MCF 10A (cell line): ENCODE measurements around the gene UTS2.

DNA sequence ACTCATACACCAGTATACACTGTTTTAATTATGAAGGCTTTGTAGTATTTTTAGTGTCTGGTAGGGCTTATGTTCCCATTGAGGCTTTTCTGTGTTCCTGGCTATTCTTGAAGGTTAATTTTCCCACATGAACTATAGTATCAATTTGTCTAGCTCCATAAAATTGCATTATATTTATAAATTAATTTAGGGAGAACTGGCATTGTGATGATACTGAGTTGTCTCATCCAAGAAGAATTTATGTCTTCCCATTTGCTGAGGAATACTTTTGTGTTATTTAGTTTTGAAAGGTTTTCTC is 420.8 kb downstream of the CAMTA1 start:
- PRO-cap, result unidirectional peak, plus-strand start at position 85 of the sequence

DNA sequence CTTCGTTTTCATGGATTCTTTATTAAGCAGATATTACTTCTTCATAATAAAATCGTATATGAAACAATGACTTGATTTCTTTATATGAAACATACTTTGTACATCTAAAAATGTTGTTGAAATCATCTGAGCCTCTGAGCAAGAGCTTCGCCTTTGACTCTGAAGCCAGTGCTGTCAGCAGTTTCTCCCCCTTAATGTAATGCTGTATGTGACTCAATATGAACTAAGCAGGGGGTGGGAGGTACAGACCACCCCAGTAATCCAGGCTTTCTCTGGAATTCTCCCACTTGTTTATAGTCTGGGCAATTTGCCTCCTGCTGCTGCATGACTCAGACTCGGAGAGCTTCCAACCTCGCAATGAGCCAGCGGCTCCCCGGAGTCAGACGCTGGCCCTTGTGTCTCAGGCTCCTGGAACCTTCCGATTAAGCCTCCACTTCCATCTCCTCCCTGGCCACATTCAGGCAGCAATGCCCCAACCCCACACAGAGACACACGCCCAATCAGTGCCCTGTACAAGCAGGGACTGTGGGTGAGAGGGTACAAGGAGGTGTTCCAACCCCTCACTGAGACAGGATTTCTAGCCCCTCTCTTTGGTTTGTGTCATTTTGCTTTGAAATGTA is 471.8 kb upstream of the VAMP3 start:
- PRO-cap, result no peak
- RRBS, result no CpG with 5 or more reads among the region's 10 CpGs

DNA sequence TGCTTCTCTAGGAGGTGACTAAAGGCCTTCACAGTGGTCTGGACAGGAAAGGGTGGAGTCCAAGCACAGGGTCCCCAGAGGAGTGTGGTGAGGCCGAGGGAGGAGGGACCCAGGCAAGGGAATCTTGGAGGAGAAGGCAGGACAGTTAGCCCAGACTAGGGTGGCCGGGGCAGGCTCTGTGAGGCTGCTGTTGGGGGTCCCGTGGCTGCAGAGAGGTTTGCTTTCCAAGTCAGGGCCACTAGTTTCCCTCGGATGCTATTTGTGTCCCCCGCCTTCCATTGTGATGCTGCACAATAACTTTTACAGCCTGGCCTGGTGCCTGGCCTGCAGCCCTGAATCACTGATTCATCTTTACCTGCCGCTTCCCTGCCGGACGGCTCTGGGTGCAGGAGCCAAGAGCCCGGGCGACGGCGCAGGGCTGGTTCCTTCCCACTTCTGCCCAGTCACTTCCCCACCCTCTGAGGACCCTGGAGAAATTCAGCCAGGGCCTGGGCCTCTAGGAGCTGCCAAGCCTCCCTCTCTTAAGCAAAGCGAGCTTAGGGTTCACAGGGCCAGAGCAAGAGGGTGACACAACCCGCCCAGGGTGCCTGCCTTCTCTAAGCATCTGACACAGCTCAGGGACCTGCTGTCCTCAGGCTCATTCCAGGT is 381.3 kb upstream of the VAMP3 start:
- PRO-cap, result no peak
- RRBS, result no CpG with 5 or more reads among the region's 14 CpGs

GRCh38 chr1:7509845-7510199 is 261.3 kb upstream of the VAMP3 start:
- PRO-cap, result no peak
- RRBS, result no CpG with 5 or more reads among the region's 9 CpGs

DNA sequence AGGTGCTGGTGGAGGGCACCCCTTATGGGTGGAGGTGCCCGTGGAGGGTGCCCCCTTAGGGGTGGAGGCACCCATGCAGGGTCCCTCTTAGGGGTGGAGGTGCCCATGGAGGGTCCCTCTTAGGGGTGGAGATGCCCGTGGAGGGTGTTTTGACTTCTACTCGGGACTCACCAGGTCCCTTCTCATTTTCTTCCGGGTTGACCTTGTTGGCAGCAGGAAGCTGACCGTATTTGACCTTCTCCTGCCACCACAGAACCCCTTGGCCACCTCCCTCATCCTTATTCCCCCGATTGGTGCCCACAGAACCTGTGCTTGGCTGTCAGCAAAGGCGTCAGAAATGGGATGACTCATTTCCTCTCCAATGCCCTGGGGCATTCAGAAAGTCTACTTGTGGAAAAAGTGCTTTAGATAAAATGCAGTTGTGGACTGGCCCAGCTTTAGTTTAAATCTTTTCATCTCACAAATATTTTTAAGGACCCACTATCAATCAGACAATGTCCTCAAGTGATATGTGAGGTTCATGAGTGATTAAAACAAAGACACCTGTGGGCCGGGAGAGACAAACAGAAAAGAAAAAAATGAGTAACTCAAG is 221.8 kb upstream of the VAMP3 start:
- PRO-cap, result bidirectional peak, plus-strand start at position 374 of the sequence, minus-strand start at position 184 of the sequence
- RRBS, result no CpG with 5 or more reads among the region's 8 CpGs

DNA sequence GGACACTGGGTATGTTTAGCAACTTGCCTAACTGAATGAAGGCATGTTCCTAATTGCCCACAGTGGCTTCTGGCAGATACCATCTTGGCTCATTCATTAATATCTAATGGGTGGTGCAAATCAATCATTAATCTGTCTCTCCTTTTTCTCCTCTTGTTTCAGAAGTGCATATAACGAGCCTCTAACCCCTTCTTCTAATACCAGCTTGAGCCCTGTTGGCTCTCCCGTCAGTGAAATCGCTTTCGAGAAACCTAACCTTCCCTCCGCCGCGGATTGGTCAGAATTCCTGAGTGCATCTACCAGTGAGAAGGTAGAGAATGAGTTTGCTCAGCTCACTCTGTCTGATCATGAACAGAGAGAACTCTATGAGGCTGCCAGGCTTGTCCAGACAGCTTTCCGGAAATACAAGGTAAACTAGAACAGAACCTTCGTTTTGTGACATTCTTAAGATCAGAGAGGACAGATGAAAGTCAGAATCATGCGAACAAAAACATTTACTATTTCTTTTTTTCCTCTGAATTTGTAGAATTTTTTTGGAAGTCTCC is 25.3 kb upstream of the VAMP3 start:
- PRO-cap, result bidirectional peak, plus-strand start at position 348 of the sequence, minus-strand start at position 196 of the sequence
- RRBS, result no CpG with 5 or more reads among the region's 10 CpGs

GRCh38 chr1:7852753-7853258 is at the start of gene UTS2:
TSS of gene UTS2 (minus strand) at chr1:7853065.
- PRO-cap, result no peak
- RRBS, result no CpG with 5 or more reads among the region's 3 CpGs

DNA sequence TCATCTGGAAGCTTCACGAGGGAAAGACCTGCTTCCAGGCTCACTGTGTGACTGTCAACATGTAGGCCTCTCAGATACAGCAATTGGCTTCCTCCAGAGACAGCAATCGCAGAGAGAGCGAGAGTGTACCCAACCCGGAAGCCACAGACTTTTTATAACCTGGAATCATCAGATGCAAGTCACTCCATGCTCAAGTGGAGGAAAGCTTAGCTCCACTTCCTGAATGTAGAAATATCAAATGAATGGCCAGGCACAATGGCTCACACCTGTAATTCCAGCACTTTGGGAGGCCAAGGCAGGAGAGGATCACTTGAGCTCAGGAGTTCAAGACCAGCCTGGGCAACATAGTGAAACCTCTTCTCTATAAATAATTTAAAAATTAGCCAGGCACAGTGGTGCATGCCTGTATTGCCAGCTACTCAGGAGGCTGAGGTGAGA is 40.7 kb downstream of the TNFRSF9 start:
- PRO-cap, result no peak
- RRBS, result no CpG with 5 or more reads among the region's 4 CpGs

DNA sequence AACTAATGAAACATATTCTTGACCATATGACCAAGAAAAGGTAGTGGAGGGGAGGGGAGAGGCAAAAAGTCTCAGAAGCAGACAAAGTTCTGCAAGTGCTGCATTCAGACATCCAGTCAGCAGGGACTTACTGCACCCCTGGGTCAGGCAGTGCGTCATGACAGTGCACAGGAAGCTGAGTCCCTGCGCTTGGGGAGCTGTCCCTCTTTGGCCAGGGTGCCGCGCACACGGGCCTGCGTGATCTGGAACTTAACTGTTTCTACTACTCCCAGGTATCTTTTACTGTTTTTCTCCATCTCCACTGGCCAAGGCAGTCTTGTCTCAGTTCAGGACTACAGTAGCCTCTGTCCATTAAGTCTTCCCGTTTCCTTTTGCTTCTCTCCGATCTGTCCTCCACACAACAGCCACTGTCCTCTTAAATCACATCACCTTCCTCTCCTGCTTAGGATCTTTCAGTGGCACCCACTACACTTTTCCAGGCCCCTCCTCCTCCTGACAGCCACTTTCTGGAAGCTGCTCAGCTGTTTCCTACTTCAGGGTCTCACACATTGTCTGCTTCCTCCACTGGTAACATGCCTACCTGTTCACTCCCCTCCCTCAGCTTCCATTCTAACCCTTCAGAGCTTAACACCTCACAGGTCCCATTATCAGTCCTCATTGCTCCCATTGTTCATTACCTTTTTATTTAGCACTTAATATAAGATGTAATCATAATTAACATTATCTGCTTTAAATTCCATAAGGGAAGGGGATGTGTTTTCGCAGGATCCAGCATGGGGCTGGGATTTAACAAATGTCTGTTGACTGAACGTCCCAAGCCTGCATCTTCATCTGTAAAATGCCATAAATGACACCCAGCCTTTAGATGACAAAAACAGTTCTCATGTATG is 15.9 kb downstream of the ERRFI1 start:
- PRO-cap, result no peak
- RRBS, result no CpG with 5 or more reads among the region's 10 CpGs

DNA sequence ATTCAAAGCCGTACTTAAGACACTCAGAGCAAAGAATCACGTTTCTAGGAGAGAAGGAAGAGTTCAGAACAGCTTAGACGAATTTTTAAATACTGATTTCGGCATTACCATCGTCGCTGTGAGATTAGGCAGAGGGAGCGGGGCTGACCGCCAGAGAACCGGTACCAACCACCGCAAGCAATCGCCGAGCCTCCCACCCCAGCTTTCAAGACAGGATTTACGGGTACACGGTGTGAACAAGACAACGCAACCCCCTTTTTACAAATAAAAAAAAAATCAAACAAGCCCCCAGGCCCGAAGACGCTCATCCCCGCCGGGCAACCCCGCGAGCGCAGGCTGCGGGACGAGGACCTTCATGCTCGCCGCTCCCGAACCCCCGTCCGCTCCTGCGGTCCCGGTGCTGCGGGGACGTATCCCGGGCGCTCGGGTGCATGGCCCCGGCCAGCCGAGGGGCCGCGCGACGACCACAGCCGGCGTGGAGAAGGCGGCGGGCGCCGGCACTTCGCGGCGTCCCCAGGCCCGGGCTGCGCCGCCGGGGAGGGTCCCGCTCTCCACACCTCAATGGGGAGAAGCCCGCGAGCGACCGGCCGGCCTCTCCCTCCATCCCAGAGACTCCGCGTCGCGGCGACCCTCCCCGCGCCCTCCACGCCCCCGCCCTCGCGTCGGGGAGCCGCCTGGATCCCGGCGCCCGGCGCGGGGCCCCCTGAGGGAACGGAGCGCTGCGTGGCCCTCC is 547 bp downstream of the ERRFI1 start:
- PRO-cap, result no peak
- RRBS, result under 1% methylated on average over 24 of the region's 82 CpGs

- PRO-cap, result no peak
- RRBS, result no CpG with 5 or more reads among the region's 10 CpGs
These were observed 66.7 kb upstream of the ERRFI1 start for GRCh38 chr1:8092719-8093260.

DNA sequence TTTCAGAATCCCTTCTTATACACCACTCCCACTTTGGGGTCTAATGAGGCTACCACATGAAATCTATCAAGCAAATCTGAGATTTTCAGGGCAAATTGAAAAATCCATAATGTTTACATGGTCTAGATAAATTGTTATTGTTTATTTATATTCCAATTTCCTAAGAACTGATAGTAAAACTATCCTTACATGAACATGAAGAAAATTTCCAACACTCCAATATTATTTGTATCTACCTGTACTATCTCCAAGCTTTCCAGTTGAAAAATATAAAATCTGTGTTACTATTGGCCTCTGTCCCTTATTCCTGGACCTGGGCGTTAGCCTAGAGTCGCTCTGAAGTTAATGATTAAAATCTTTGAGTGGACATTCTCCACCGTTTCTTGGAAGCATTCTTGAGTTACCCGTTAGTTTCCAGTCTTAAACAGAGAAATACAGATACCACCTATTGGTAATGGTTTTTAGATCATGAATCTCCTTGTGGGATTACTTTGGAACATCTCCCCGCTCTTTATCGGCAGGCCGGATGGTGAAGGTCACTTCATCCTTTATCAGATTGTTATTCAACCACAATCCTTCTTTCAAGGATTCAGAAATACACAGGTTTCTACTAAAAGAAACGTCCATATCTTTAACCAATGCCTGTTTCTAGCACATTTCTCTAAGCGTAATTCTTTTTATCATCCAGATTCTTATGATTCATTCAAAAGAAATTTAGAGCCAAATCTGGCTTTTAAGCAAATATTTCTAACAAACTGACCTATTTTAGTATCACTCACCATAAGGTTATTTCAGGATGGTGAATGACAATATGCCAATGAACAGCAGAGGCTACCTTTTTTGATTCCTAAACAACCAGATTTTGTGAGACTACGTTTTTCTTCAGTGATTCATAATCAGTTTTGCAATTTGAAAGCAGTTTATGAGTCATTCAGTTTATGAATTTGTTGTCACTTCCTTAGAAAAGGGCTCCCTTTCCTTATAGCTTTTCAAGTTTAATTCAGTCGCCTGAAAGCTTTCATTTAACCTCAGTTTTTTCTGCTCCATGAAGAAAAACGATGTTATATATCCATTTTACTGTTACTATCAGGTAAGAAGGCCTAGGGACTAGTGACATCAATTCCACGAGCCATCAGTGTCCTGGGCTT is 70.2 kb upstream of the ERRFI1 start:
- PRO-cap, result bidirectional peak, plus-strand start at position 998 of the sequence, minus-strand start at position 864 of the sequence
- RRBS, result no CpG with 5 or more reads among the region's 13 CpGs

DNA sequence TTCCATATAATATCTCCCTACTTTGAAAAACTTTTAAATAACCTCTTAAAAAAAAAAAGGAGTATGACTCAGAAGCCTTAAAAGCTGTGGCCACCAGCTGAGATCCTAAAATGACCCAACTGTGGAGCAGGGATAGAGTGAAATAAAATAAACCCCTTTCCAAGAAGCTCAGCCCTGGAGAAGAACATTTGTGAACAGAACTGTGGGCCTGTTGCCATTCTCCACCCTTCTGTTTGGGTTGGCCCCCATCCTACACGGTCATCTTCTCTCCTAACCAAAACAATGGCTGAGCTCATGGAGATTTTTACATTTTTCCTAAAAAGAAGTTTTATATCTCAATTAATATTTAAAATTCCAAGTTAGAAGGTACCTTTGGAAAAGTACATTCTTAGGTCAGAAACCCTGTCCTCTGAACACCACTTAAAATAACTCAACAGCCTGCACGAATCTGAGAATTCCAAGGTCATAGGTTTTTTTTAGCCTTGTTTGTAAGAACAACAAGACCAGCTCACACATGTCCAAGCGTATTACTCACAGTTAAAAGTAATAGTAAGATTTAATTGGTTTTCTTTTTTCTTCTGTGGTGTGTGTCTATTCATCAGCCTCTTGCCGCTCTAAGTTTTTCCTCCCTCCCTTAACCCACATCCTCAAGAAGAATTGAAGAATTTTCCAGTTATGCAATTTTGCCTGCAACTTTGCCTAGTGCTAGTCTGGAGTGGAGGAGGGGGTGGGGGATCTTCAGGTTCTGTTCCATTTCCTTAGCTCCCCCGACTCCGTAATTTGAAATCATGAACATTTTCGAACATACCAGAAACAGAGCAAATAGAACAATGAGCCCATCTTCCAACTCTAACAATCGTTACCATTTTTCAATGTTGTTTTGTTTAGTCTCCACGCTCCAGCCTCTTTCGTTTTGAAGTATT is 107.8 kb upstream of the ERRFI1 start:
- PRO-cap, result bidirectional peak, plus-strand start at position 87 of the sequence, minus-strand start outside the sequence
- RRBS, result no CpG with 5 or more reads among the region's 10 CpGs

DNA sequence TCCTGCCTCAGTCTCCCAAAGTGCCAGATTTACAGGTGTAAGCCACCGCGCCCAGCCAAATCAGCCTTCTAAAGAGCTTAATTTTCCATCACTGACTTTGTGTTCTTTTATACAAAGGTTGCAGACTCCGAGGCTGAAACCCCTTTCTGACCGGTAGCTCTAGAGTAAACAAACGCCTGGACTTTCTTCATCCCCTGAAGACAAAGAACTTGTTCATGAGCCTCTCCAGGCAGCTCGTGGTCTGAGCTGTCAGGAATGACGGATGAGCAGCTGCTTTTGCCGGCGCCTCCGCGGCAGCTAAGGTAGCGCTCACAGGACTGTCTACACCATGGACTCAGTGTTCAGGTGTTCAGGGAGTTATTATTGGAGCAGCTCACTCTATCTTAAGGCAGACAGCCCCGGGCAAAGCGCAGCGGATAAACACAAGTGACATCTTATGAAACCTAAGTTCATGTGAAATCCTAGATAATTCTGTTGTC is 128.5 kb upstream of the ERRFI1 start:
- PRO-cap, result no peak
- RRBS, result no CpG with 5 or more reads among the region's 15 CpGs

GRCh38 chr1:8197562-8198210 is 120.2 kb upstream of the SLC45A1 start:
- PRO-cap, result no peak
- RRBS, result no CpG with 5 or more reads among the region's 19 CpGs

DNA sequence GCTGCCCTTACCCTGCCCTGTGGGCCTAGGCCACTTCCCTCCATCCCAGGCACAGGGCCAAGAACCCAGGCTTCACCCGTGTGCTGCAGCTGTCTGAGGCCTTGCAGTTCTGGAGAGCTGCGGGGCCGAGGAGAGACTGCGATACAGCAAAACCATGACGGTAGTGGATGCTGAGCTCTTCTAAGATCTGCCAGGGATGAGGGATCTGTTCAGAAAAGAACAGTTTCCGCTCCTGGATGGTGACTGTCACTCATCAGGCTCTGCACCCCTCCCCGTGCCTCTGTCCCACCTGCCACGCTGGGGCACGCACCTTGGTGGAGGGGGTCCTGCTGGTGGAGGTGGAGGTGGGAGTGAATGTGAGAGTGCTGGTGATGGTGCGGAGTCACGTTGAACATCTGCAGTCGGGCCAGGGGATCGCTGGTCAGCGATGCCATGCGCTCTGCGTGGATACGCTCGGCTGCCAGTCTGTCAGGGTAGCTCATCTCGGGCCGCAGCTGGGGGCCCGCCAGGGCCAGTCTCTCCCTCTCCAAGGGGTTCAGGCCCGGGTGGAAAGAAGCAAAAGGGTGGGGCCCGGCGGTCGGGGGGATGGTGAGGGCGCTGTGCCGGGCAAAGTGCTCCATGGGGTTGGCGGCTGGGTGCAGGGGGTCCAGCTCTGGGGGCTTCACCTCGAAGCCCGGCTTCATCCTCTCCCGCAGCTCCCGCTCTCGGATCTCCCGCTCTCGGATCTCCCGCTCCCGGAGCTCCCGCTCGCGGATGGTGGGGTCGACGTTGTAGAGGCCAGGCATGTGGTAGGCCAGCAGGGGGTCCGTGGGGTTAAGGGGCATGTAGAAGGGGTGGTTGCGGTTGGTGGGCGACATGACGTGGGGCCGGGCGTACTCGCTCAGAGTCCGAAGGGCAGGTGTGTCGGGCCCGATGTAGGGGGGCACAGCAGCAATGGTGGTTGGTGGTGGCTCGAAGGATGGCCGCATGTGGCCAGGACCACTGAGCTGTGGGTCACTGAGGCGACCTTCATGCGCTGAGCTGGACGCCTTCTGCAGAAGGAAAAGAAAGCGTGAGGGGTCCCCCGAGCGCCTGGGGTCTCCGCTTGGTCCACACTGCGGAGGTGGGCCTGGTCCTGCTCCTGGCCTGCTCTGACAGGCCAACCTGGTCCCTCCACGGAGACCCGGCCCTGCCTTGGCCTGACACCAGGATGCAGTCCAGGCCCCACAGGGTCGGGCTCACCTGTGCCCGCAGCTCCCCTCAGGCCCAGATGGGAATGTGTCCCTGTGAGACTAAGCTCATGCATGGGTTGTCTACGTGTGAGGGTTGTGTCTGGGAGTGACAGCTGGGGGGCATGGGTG is 40.4 kb downstream of the SLC45A1 start:
- PRO-cap, result no peak
- RRBS, result 98% methylated on average over 4 of the region's 67 CpGs

DNA sequence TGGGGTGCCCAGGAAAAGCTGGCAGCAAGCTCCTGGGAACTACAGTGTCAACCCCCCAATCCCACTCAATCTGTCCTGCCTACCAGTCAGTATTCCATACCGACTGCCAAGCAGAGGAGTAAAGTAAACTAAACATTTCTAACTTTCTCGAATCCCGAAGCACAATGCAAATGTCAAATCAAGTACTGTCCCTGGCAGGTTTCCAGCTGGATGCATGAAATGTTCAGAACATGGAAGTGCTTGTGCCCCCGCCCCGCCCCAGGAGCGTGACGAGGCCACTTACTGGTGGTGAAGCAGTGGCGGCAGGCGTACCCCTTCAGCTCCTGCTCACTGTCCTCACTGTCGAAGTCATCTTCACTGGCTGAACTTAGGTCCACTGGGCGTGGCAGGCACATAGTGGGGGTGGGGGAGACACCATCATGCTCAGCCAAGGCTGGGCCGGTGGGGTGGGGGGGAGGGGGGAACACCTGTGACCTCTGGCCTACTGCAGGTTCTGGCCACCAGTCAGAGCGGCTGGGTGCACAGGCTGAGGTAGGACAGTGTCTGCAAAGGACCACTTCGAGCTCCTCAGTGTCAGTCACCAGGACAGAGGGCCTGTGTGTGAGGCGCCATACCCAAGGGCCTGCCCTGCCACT is 46.7 kb downstream of the SLC45A1 start:
- PRO-cap, result no peak
- RRBS, result no CpG with 5 or more reads among the region's 15 CpGs

DNA sequence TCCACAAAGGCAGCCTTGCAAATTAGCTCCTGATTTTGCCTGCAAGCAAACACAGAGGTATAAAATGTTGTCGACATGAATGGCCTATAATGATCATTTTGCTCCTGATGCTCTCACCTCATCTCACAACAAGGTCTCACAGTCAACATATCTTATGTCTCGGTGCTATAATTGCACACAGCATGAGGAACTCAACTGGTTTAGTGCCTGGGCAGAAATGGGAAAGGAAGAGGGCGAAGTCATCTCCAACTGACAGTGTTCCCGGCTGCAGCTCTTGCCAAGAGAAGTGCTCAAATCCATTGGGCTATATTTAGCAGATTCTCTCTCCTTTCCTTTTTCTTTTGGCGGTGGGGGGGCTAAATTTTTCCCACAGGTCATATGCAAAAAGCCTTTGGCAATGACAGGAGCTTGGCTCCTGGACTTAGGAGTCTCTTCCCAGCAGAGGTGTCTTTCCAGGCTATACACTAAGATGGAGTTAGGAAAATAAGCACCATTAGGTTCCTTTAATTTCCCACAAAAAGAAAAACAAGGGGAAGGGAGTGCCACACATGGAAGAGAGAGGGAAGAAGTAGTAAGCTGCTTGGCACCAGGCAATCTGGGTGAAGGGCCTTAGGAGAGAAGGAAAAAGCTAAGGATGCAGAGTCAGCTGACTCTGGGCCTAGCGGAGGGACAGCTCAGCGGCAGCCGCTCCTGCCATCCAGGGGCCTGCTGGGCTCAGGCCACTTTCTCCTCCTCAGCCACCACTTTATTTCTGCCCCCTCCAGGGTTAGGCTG is 53.2 kb downstream of the SLC45A1 start:
- PRO-cap, result no peak
- RRBS, result no CpG with 5 or more reads among the region's 8 CpGs

DNA sequence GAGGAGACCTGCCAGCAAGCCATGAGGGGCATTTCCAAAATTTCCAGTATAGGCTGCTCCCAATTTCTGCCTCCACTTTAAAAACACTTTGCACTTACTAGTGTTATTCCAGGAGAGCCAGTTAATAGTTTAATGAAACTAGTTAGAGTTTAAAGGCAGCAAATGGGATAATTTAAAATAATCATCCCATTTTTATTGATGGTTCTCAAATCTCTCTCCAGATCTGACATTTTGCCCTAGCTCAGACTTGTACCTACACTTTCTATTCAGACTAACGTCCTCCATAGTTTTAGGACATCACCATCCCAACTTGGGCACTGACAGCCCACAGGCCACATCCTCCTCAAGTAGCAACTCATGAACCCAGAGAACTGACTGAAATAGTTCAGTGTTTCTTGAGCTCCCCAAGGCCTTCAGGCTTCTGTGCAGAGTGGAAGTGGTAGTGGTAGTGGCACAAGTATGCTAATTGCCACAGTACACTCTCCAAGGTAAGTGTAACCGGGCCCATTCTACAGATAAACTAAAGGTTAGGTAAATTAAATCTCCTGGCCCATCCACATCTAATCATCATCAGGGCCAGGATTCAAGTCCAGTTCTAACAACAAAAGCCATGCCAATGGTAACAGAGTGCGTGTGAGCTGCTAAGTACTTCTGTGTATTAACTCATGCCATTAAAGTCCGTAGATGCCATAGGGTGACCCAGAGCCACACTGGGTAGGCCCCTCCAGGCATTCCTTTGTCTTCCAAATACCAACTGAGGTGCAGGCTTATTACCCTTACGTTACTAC is 112.6 kb downstream of the SLC45A1 start:
- PRO-cap, result no peak
- RRBS, result no CpG with 5 or more reads among the region's 5 CpGs

GRCh38 chr1:8590658-8591226 is 226.7 kb downstream of the RERE start:
- PRO-cap, result no peak
- RRBS, result no CpG with 5 or more reads among the region's 8 CpGs